Testis (tissue), 5 donors: ENCODE measurements around a stretch of chr15.

DNA sequence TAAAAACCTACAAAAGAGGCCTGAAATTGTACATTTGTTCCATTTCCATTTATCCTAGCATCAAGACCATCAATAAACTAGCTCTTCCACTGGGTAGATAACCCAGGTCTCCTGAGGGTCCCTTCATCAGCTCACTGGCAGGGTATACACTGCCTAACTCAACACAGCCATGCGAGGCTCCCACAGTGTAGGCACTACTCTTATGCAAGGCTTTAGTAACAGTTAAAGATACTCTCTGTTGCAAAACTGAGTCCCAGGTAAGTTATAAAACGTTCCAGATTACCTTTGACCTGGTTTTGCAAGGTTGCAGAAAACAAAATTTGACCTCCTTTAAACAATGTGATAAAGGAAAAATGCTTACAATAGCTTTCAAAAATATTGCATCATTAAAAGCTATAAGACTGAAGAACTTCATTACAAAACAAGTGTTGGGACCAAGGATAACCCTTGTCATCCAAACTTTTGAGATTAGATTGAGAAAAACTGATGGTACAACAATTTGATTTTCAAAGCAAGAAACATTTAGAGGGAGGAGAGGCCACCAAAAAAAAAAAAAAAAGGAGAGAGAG, 5.5 kb downstream of the SLC27A2 start:
- PRO-cap, 3 experiments, result no peak in any of the 3 experiments
- RAMPAGE, long total RNA, 2 experiments, result no peak in any of the 2 experiments
- RRBS, result no CpG with 5 or more reads among the region's 2 CpGs

DNA sequence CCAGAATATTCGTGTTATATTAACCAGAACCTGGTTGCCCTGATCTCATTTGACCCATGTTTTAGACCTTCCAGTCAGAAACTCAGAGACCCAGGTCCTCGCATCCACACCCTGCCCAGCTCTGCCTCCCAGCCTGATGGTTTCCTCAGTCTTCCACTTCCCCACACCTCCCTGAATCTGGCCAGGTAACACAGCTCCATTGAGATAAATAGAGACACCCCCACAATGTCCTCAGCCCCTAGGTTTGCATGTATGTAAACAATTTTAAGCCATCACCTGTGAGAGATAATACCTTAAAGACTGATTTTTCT, 27.1 kb downstream of the HDC start:
- PRO-cap, 3 experiments, result no peak in any of the 3 experiments
- RAMPAGE, long total RNA, 2 experiments, result no peak in any of the 2 experiments
- RRBS, result no CpG with 5 or more reads among the region's 2 CpGs

DNA sequence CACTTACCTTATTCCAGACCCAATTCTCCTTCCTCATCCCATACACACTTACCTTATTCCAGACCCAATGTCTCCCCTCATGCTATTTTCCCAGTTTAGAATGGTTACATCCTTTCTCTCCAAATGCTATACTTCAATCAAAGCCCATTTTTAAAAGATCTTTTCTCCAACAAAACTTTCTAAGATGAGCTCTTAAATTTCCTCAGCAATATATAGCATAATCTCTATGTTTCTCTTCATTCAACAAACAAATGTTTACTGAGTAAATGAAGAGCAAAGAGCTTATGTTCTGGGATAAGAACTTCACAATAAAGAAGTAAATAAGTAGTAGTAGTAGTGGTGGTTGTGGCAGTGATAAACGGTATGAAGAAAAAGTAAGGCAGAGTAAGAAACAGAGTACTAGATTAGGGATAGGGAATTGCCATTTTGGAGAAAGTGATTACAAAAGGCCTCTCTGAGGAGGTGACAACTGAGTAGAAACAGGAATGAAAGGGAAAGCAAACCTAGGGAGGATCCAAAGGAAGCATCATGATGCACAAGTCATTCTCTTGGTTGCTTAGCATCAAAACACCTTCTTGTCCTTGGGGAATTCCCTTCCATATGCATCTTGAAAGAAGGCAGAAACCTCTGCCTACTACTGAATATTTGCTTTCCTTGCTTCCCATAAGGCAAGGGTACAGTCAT, 24.3 kb downstream of the GABPB1 start:
- PRO-cap, 3 experiments, result no peak in any of the 3 experiments
- RAMPAGE, long total RNA, 2 experiments, result no peak in any of the 2 experiments
- RRBS, result no CpG with 5 or more reads among the region's 1 CpG

GRCh38 chr15:50355848-50355997, 725 bp upstream of the GABPB1 start:
- PRO-cap, 3 experiments, result no peak in any of the 3 experiments
- RAMPAGE, long total RNA, 2 experiments, result no peak in any of the 2 experiments
- RRBS, result no CpG with 5 or more reads among the region's 2 CpGs

DNA sequence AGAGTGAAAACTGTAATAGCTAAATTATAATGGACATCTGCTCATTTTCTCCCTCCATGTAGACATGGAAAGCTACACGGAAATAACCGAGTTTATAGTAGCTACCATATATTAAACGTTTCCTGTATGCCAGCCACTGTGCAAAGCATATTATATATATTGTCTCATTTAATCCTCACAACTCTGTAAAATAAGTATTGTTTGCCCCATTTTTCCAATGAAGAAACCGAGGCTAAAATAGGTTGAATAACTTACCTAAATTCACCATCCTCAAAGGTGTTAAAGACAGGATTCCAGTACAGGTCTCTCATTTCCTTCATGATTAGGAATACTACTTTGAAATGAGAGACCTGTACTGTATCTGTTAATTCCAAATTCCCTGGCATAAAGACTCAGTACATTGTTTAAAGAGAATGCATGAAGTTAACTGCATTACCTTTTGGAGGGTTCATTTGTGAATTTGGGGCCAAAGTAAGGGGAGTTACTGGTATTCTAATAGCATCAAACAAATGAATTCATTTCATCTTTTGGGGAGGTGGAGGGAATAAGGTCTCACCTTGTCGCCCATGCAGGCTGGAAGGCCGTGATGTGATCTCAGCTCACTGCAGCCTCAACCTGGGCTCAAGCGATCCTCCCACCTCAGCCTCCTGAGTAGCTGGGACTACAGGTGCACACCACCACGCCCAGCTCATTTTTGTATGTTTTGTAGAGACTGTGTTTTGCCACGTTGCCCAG, 5.2 kb upstream of the GABPB1 start:
- PRO-cap, 3 experiments, result no peak in any of the 3 experiments
- RAMPAGE, long total RNA, 2 experiments, result no peak in any of the 2 experiments
- RRBS, result no CpG with 5 or more reads among the region's 9 CpGs

DNA sequence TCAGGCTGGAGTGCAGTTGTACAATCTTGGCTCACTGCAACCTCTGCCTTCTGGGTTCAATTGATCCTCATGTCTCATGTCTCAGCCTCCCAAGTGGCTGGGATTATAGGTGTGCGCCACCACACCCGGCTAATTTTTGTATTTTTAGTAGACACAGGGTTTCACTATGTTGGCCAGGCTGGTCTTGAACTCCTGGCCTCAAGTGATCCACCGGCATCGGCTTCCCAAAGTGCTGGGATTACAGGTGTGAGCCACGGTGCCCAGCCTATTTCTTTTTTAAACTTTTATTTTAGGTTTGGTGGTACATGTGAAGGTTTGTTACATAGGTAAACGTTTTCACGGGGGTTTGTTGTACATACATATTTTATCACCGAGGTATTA, 44.1 kb downstream of the USP8 start:
- PRO-cap, 3 experiments, result no peak in any of the 3 experiments
- RAMPAGE, long total RNA, 2 experiments, result no peak in any of the 2 experiments
- RRBS, result no CpG with 5 or more reads among the region's 8 CpGs

- PRO-cap, 3 experiments, result no peak in any of the 3 experiments
- RAMPAGE, long total RNA, 2 experiments, result no peak in any of the 2 experiments
- RRBS, result no CpG with 5 or more reads among the region's 1 CpG
These were observed 13.9 kb upstream of the USP50 start for GRCh38 chr15:50560319-50560895.

DNA sequence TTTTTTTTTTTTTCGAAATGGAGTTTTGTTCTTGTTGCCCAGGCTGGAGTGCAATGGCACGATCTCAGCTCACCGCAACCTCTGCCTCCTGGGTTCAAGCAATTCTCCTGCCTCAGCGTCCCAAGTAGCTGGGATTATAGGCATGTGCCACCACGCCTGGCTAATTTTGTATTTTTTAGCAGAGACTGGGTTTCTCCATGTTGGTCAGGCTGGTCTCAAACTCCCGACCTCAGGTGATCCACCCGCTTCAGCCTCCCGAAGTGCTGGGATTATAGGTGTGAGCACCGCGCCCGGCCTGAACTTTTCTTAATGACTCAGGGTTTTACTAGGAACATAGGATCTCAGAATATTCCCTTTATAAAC, 33.9 kb upstream of the TRPM7 start:
- PRO-cap, 3 experiments, result no peak in any of the 3 experiments
- RAMPAGE, long total RNA, 2 experiments, result no peak in any of the 2 experiments
- RRBS, result no CpG with 5 or more reads among the region's 11 CpGs

DNA sequence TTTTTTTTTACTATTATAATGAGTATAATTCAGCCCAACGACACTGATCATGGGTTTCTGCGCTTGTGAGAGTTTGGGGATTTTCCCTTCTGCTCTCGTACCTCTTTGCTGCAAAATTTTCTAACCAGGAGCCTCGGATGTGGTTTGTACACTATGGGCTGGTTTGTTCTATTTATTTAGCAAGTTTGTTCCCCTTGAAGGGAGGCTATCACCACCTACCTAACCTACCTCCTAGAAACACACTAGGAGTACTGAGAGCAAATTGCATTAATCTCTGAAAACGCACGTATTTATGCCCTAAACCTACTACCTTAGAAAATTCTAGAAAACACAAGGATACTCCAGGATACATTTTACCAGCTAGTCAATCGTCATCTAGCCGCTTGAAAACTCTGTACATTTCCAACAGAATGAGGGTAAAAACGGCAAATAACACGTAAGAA, 1.2 kb upstream of the AP4E1 start:
- PRO-cap, 3 experiments, result peak in 1 of 3 experiments; most common plus-strand start position 367 of the sequence (in 1)
- RAMPAGE, long total RNA, 2 experiments, result start-site peak on the minus strand in 1 of 2 experiments, centred at position 420 of the sequence, 5 reads per replicate
- RRBS, result no CpG with 5 or more reads among the region's 10 CpGs

DNA sequence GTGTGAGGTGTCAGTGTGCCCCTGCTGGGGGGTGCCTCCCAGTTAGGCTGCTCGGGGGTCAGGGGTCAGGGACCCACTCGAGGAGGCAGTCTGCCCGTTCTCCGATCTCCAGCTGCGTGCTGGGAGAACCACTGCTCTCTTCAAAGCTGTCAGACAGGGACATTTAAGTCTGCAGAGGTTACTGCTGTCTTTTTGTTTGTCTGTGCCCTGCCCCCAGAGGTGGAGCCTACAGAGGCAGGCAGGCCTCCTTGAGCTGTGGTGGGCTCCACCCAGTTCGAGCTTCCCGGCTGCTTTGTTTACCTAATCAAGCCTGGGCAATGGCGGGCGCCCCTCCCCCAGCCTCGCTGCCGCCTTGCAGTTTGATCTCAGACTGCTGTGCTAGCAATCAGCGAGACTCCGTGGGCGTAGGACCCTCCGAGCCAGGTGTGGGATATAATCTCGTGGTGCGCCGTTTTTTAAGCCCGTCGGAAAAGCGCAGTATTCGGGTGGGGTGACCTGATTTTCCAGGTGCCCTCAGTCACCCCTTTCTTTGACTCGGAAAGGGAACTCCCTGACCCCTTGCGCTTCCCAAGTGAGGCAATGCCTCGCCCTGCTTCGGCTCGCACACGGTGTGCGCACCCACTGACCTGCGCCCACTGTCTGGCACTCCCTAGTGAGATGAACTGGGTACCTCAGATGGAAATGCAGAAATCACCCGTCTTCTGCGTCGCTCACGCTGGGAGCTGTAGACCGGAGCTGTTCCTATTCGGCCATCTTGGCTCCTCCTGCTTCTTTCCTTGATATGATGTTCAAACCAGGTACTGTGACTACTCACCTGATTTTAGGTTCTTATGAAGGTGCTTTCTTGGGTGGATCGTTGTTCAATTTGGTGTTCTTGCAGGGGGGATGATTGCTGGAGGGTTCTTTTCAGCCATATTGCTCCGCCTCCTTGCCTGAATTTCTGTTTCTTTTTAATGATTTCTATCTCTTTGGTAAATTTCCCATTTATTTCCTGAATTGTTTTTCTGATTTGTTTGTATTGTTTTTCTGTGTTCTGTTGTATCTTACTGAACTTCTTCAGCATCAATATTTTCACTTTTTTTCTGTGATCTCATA, 57.5 kb downstream of the TNFAIP8L3 start:
- PRO-cap, 3 experiments, result no peak in any of the 3 experiments
- RAMPAGE, long total RNA, 2 experiments, result no peak in any of the 2 experiments
- RRBS, result no CpG with 5 or more reads among the region's 38 CpGs

DNA sequence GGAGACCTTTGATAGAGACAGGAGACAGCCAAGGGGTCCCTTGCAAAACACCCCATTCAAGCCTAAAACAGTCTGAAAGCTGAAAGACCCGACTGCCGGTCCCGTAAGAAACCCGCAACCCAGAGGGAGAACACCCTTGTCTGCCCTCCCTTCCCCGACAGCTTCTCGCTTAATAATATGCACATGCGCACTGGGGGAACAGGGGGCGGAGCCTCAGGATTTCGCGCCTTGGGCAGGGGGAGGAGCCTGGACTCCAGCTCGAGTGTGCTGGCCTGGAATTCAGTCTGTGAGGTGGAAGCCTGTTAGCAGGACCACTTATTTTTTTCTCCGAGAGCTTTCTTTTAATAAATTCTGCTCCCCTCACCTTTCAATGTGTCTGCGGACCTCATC, 17.1 kb downstream of the TNFAIP8L3 start:
- PRO-cap, 3 experiments, result peak in 3 of 3 experiments; most common plus-strand start position 282 of the sequence (in 3); most common minus-strand start position 167 of the sequence (in 2)
- RAMPAGE, long total RNA, 2 experiments, result start-site peak on the minus strand in 1 of 2 experiments, centred at position 136 of the sequence, 247 reads per replicate
- RRBS, result no CpG with 5 or more reads among the region's 13 CpGs

DNA sequence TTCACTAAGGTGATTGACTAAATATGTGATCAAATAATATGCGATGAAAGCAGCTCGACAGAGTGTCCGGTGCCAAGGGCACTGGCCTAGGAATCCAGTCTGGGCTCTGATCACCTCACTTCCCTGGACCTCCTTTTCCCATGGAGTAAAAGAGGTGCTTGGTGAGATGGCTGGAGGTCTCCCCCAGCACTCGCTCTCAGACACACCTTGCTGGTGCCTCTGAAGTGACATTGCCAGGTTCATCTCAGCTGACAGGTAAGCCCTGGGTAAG, 65.3 kb upstream of the TNFAIP8L3 start:
- PRO-cap, 3 experiments, result no peak in any of the 3 experiments
- RAMPAGE, long total RNA, 2 experiments, result no peak in any of the 2 experiments
- RRBS, result no CpG with 5 or more reads among the region's 4 CpGs

- PRO-cap, 3 experiments, result no peak in any of the 3 experiments
- RAMPAGE, long total RNA, 2 experiments, result no peak in any of the 2 experiments
- RRBS, result no CpG with 5 or more reads among the region's 35 CpGs
These were observed 71.7 kb downstream of the CYP19A1 start for GRCh38 chr15:51266420-51267429.

DNA sequence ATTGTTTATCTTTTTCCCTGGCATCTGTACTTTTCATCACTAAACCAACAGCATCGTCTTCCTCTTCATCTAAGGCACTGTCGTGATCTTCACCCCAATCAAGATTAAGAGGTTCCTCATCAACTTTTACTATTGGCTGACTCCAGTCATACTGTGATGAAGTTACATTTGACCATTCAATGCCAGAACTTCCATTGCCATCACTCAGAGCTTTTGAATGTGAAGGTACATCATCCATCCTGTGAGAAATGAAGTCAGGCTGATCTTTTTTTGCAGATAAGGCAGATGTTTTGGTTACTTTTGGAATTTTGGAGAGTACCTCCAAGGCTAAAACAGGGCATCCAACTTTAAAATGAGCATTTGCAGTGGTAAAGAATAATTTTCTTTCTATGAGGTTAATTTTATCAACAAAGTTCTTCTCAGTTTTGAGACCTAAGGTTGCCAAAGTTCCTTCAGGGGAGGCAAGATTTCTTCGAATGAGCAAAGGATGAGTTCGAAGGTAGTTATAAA, 139.7 kb downstream of the GLDN start:
- PRO-cap, 3 experiments, result no peak in any of the 3 experiments
- RAMPAGE, long total RNA, 2 experiments, result no peak in any of the 2 experiments
- RRBS, result no CpG with 5 or more reads among the region's 4 CpGs

DNA sequence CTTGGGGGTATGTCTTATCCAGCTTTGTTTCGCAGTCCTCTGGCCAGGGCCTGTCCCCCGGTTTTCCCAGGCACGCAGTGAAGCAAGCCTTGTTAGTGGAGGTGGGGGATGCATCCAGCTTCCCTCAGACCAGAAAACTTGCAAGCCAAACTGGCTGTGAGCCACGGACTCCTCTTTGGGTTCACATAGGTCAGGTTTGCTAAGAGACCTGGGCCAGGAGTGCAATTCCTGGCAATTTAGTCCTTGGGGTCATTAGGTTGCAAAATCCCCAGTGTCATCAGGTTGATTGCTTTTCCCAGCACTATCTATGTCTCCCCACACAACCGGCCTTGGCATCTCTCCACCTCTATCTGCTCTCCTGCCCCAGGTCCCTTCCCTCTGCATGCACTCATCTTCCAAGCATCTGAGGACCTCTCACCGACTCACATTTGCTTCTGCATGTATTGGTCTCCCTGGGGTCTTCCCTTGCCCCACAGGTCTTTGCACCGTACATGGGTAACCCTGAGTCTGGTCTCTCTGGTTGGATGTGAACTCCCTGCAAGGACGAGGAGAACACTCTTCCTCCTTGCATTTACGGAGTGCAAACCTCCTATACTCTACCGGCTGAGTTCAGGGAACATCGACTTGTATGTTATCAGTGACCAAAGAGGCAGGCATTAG, 34.2 kb downstream of the BCL2L10 start:
- PRO-cap, 3 experiments, result no peak in any of the 3 experiments
- RAMPAGE, long total RNA, 2 experiments, result no peak in any of the 2 experiments
- RRBS, result no CpG with 5 or more reads among the region's 11 CpGs

DNA sequence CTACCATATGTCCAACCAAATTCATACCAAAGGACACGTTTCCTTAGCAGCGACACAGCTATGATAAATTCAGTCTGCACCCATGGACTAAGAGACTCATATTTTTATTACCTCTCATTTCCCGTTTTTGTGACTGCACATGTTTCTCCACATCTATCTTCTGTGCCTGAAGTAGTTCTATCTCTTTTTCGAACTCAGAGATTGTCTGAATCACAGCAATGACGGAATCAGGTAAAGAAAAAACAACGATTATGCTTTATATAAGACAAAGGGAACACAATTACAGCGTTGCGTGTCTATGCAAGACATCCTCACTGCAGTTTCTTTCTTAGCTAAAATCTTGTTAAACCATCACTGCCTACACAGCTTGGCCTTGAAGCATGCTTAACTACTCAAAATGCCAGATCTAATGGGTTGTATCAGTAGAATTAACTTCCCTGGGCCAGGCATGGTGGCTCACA, 34.2 kb upstream of the GNB5 start:
- PRO-cap, 3 experiments, result no peak in any of the 3 experiments
- RAMPAGE, long total RNA, 2 experiments, result no peak in any of the 2 experiments
- RRBS, result no CpG with 5 or more reads among the region's 8 CpGs

- PRO-cap, 3 experiments, result no peak in any of the 3 experiments
- RAMPAGE, long total RNA, 2 experiments, result no peak in any of the 2 experiments
- RRBS, result no CpG with 5 or more reads among the region's 7 CpGs
These were observed 8.5 kb downstream of the MYO5C start for GRCh38 chr15:52287104-52287533.

DNA sequence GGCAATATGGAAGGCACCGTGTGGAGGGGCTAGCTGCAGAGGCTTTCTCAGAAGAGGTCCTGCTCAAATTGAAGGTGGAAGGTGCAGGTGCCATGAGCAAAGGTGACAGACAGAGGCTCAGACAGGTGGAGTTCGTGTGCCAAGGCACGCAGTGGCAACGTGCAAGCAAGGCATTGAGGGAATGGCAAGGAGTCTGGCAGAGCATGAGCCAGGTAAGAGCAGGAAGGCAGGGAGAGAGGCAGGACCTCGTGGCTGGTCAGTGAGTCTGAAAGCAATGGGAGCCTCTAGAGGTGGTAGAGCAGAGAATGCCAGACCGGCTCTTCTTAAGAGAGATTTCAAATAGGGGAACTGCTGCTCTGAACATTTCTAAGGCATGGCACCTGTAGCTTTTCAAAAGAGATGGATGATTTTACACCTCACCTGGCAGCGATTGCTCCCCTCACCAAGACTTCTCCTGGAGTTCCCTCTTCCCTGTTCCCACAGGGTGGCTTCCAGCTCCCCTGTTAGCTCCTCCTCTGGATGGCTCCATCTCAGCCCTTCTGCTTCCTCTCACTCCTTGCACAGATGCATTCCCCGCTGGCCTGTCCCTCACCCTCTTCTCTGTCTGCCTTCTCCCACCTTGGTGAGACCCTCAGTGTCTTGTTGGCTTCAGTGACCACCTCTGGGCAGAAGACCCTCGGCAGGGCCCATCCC, 2.7 kb downstream of the MYO5C start:
- PRO-cap, 3 experiments, result no peak in any of the 3 experiments
- RAMPAGE, long total RNA, 2 experiments, result no peak in any of the 2 experiments
- RRBS, result no CpG with 5 or more reads among the region's 9 CpGs

- PRO-cap, 3 experiments, result peak in 2 of 3 experiments; most common plus-strand start chr15:52295068 (in 2)
- RAMPAGE, long total RNA, 2 experiments, result no peak in any of the 2 experiments
- RRBS, result 2% methylated on average over 21 of the region's 38 CpGs
These were observed 722 bp downstream of the MYO5C start for GRCh38 chr15:52294733-52295431.

GRCh38 chr15:52529583-52530127, 975 bp upstream of the MYO5A start:
- PRO-cap, 3 experiments, result no peak in any of the 3 experiments
- RAMPAGE, long total RNA, 2 experiments, result no peak in any of the 2 experiments
- RRBS, result no CpG with 5 or more reads among the region's 20 CpGs